ENCODE results near the gene CLK1.

DNA sequence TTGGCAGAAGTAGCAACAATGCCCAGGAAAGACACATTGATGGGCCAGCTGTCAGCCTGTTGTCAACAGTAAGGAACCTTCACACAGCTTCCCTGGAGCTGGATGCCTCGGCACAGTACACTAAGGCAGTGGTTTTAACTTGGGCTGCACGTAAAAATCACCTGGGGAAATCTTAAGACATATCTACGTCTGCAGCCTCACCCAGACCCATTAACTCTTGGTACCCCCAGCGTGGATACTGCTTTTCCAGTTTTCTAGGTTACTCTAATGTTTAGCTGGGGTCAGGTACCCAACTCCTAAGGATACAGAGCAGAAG is 679.8 kb downstream of the SATB2 start:
- RRBS, 2 experiments: no CpG with 5 or more reads among the region's 4 CpGs

- RRBS, 2 experiments: under 1 to 4% methylated on average over 6 of the region's 21 CpGs
Observed at GRCh38 chr2:199459003-199459202, 1.2 kb upstream of the SATB2 start.

- RRBS, 2 experiments: no CpG with 5 or more reads among the region's 17 CpGs
Observed at GRCh38 chr2:199581786-199582710, 124.3 kb upstream of the SATB2 start.

GRCh38 chr2:200377703-200378466 is 71.4 kb downstream of the SPATS2L start:
- RRBS, 2 experiments: no CpG with 5 or more reads among the region's 5 CpGs

GRCh38 chr2:200587045-200587523 is 1.3 kb downstream of the AOX1 start:
- RRBS, 2 experiments: no CpG with 5 or more reads among the region's 8 CpGs

- RRBS, 2 experiments: no CpG with 5 or more reads among the region's 6 CpGs
Observed at GRCh38 chr2:200709940-200710392, 101.7 kb upstream of the BZW1 start.

- RRBS, 2 experiments: no CpG with 5 or more reads among the region's 11 CpGs
Observed at GRCh38 chr2:200828290-200829056, 16.8 kb downstream of the BZW1 start.

- RRBS, 2 experiments: no CpG with 5 or more reads among the region's 3 CpGs
Observed at GRCh38 chr2:200849641-200850016, 14.8 kb downstream of the CLK1 start.

DNA sequence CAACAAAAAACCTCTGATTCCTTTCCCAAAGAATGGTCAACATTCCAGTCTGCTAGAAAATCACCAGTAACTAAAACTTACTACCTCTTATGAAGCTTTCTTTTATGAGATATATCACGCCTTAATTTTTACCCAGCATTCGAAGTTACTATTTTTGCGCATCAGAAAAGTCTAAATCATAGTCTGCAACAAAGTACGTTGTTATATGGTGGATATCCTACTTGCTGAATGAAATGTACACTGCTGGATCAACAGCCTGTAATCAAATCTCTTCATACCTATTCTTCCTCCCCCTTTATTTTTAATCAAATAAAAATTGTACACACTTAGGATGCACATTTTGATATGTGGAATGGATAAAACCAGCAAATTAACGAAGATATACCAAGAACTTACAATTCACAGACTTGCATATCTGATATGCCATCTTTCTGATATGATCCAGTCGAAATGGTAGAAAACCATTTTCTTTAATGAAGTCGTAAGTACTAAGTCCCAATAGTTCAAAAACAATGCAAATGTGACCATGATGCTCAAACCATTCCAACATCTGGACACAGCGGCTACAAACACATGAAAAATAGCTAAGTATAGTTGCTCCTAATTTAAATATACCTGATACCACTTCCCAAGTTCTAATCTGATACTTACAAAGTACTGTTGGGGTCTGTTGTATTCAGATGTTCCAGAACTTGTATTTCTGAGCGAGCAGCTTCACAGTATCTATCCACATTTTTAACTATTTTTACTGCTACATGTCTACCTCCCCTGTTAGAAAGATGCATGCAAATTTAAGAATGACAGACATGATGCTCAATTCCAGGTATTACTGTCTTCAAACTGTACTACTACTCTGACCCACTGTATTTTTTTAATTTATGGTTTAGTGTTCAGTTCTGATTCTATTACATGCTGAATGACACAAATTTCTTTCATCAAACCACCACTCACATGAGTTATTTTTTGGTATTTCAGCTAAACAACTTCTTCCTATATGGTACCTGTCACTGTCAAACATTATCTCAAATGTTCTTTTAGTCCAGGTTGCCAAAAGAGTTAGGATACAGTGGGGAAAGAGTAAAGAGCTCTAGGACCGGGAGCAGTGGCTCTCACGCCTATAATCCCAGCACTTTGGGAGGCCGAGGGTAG is 6.8 kb downstream of the CLK1 start:
- RRBS, 2 experiments: no CpG with 5 or more reads among the region's 12 CpGs

GRCh38 chr2:200861993-200862413 is 2.5 kb downstream of the CLK1 start:
- RRBS, 2 experiments: no CpG with 5 or more reads among the region's 2 CpGs

GRCh38 chr2:200864533-200865546 is at the start of gene CLK1:
CLK1 (minus strand) TSS chr2:200864658.
- RRBS, 2 experiments: no CpG with 5 or more reads among the region's 58 CpGs

GRCh38 chr2:201119189-201119796 is 3.3 kb downstream of the CFLAR start:
- RRBS, 2 experiments: no CpG with 5 or more reads among the region's 5 CpGs

DNA sequence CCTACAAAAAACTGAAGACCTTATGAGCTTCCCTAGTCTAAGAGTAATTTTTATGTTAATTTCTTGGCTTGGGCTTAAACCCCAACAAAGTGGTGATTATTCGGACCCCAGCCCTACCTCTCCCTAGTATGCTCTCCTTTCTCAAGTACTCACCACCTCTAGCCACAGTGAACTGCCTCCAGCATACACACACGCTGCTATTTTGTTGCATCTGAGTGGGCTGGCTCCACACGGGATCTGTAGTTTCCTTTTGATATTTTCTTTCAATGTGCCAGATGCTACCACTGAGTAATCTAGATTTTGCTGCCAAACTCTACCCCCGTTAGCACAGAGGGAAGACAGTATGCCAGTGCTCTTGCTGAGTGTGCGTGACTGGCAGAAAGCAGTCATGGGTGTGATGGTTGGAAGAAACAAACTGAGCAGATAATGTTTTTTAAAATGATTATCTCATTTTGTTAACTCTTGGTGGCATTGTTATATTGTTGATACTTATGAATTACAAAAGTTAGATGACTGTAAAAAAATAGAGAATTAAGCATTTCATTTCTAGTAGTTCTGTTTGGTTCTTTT is 11.6 kb downstream of the CFLAR start:
- RRBS, 2 experiments: no CpG with 5 or more reads among the region's 5 CpGs

DNA sequence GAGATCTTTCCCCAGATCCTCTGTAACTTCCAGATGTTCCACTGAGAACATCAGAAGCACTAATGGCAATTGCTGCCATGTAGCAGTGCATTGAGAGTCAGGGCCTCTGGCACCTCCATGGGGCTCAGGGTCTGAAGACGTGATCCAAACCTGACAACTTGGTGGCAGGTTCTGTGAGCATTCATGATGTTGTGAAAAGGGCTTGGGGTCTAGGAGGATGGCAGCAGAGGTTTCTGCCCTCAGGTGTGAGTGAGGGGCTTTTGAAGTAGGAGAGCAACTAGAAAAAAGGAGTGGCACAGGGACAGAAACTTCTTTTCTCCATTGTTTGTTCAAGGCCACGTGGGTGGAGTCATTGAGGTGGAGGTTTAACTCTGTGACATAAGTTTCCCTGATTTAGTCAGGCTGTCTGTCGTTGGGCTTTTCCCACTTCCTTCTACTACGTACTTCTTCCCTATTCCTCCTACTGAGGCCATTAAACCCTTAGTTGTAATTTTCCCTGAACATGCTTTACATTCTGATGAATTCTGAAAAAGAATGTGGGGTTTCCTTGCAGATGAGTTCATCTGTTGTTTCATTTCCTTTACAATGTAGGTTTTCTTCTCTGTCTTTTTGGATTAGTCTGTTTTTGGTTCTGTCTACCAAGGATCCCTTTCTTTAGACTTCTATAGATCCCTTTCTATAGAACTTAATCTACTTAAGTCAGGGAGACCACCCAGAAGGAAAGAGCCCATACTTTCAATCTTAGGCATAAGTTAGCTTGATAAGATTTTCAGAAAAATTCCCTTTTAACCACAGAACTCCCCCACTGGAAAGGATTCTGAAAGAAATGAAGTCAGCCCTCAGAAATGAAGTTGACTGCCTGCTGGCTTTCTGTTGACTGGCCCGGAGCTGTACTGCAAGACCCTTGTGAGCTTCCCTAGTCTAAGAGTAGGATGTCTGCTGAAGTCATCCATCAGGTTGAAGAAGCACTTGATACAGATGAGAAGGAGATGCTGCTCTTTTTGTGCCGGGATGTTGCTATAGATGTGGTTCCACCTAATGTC is 13.3 kb downstream of the CFLAR start:
- RRBS, 2 experiments: 65% methylated on average over 2 of the region's 6 CpGs; no CpG with 5 or more reads in 1 of the 2 experiments

GRCh38 chr2:201133444-201133846 is 17.5 kb downstream of the CFLAR start:
- RRBS, 2 experiments: no CpG with 5 or more reads among the region's 9 CpGs

DNA sequence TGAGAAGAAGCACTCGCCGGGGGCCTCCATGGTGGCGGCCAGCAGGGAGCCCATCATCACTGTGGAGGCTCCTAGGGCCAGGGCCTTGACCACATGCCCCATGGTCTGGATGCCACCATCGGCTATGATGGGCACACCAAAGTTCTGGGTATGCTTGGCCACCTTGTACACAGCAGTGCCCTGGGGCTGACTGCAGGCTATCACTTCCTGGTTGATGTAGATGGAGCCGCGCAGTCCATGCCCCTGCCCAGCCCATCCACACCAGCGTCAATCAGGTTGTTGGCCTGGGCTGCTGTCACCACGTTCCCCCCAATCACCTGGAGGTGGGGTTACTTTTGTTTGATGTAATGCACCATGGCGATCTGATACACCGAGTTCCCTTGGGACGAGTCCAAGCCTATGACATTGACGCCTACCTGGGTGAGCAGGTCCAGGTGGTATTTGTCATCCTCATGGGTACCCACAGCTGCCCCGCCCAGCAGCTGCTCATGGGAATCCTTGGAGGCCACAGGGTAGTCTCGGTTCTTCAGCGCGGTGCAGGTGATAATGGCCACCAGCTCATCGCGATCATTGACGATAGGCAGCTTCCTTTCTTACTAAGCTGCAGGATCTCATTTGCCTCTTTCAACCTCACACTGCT is 22.0 kb downstream of the CFLAR start:
- RRBS, 2 experiments: no CpG with 5 or more reads among the region's 19 CpGs

DNA sequence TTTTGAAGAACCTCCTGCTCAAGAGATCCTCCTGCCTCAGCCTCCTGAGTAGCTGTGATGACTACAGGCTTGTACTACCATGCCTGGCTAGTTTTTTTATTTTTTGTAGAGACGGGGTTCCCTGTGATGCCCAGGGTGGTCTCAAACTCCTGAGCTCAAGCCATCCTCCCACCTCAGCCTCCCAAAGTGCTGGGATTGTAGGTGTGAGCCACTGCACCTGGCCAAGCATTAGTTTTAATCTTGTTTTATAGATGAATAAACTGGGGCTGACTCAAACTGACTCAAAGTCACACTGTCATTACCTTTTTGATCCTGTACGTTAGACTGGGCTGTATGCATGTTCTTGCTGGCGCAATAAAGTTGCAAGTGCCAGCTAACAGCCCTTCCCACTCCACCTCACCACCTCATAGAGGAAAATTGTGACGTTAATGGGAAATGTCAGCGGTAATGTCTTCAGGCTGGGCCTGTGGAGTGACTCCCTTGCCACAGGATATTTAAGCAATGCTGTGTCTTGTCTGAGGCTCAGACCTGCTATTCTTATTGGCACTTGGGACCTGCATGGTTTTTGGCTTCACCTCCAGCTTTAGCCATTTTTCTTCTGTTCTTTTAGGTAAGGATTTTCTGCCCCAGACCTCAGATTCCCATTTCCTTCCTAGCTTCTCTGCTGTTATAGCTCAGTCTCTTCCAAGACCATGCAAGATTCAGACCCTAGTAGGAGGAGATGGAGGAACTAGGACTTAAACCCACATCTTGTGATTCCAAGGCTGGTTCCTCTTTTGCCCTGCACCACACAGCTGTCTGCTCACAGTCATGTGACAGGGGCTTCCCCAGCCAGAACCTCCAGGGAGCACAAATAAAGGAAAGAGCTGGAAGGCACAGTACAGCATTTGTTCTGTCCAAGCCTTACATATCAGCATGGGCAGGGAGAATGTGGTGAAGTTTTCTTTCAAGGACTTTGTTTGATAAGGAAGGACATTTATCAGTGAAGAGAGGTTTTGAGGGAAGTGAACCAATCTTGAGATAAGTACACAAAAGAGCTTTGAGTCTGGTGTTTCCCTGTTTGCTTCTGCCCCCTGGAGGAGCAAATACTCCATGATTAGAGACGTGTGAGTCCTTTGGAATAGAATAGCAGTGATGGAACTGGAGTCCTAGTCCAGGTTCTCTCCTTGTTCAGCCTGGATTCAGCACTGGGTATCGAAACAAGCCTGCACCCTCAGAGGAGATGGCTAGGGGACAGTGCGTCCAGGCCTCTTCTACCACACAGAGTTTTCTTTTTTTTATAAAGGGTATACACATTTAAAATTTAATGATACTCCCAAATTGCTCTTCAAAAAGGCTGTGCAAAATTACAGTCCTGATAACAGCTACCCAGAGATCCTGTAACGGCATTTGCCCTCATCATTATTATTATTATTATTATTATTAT is 25.0 kb upstream of the CASP10 start:
- RRBS, 2 experiments: no CpG with 5 or more reads among the region's 9 CpGs

- RRBS, 2 experiments: no CpG with 5 or more reads among the region's 6 CpGs
Observed at GRCh38 chr2:201168200-201169017, 14.5 kb upstream of the CASP10 start.

DNA sequence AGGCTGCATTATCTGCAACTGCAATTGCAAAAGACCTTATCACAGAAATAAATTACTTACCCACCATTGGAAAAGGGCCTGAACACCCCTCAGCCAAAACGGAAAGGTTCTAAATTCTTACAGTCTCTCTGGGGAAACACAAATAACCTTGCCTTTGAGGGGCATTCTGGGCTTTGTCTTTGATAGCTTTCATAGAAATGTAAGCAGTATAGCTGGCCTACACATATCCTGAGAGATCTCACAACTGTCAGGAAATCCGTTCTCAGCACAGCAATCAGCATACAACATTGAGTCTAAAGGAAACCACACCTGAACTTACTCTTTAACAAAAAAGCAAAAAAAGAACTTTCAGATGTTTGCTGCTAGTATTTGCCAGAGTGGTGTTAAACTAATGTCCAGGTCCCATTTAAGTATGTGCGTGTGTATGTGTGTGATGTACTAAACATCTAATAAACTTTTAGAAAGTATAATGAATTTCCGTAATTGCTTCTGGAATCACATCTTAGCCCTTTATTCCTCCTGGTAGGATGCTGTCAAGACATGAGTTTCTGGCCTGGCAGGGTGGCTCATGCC is 8.7 kb downstream of the CASP10 start:
- RRBS, 2 experiments: no CpG with 5 or more reads among the region's 4 CpGs

- RRBS, 2 experiments: no CpG with 5 or more reads among the region's 19 CpGs
Observed at GRCh38 chr2:201233214-201234250, 26.8 kb upstream of the CASP8 start.